ENCODE measurements around a stretch of chr17.

DNA sequence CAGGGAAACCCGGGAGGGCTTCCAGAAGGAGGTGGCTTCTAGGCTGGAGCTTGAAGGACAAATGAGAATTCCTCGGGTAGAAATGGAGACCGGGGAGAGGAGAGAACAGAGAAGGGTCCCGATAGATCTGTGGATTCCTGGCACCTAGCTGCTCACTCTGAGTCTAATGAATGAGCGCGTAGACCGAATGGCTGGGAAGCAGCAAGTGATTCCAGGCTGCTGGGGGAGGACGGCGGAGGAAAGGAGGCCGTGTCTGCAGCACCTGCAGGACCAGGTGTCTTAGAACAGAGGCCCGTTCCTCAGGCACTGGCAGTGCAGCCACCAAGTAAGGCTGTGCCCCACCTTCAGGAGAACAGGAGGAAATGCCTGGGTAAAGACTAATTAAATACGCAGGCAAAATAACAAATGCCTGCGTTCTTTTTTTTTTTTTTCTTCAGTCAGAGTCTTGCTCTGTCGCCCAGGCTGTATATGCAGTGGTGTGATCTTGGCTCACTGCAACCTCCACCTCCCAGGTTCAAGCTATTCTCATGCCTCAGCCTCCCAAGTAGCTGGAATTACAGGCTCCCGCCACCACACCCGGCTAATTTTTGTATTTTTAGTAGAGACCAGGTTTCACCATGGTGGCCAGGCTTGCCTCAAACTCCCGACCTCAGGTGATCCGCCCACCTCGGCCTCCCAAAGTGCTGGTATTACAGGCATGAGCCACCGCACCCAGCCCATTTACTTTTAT, 967 bp upstream of the SLC38A10 start:
- PRO-cap = unidirectional peak, minus-strand start at position 286 of the sequence

DNA sequence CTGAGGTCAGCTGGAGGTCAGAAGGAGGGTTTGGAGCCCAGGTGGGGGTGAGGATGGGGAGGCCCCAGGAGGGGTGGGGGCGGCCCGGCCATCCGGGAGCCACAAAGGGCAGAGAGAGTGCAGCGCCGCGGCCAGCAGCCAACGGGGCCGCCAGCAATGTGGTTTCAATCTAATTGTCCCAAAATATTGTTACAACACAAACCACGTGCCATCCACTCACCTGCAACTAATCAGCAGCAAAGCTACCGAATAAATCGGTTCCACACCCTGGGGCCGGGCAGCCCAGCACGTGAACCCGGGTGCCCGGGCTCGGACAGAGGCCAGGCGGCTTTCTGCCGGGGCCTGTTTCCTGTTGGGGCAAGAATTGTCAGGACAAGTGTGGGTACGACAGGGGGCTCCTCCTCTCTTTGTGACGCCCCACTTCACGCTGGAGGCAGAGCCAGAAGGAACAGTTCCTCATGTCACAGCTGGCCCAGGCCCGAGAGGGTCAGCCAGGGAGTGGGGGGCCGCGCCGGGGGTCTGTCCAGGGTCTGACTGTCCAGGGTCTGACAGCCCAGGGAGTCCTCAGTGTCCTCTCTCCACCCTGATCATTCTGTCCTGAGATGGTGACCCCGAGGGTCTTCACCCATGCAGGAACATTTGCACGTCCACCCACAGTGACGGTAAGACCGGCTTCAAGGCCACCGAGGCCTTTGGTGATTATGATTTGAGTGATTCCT, 28.5 kb upstream of the SLC38A10 start:
- PRO-cap = no peak

DNA sequence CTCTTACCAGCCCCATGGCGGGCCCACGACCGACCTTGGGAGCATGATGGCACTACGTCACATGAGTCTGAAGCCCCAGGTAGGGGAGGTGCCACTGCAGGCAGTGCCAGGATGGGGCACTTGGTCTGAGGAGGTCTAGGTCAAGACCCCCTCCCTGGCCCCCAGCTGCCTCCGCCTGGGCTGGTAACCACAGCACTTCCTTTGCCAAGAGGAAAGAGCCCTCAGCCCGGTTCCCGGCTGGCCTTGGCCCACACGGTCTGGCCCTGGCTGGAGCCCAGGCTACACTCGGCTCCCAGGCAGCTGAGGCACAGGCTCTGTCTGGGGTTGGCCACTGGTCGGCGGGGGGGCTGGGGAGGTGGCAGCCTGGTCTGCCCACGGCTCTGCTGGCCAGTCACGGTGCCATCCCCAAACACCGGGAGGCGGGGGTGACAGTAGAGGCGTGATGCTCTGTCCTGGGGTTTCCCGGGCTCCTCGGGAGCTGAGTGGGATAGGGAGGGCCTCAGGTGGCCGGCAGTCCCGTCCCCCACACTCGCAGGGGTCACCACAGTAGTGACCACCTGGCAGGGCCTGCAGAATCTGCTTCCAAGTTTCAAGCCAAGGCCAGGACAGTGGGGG, 25.9 kb downstream of the BAHCC1 start:
- PRO-cap = no peak

DNA sequence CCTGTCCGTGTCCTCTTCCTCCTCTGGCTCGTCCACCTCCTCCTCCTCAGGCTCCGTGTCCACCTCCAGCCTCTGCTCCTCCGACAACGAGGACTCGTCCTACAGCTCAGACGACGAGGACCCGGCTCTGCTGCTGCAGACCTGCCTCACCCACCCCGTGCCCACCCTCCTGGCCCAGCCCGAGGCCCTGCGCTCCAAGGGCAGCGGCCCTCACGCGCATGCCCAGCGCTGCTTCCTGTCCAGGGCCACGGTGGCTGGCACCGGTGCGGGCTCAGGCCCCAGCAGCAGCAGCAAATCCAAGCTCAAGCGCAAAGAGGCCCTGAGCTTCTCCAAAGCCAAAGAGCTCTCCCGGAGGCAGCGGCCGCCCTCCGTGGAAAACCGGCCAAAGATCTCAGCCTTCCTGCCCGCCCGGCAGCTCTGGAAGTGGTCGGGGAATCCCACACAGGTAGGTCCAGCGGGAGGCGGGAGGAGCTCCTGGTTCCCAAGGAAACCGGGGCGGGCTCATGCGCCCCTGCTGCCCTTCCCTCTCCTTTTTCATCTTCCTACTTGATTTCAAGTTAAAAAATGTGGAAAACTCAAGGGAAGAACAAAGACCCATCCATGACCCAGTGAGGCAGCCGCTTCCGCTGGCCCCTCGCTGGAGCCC, 50.9 kb downstream of the ACTG1 start:
- PRO-cap = no peak

GRCh38 chr17:81494844-81495549, 17.6 kb downstream of the ACTG1 start:
- PRO-cap = no peak

GRCh38 chr17:81509966-81510861, 2.4 kb downstream of the ACTG1 start:
- PRO-cap = no peak

- PRO-cap = no peak
Observed at GRCh38 chr17:81511838-81512402, 679 bp downstream of the ACTG1 start.

GRCh38 chr17:81519254-81520033, 6.8 kb upstream of the ACTG1 start:
- PRO-cap = bidirectional peak, plus-strand start at chr17:81519669, minus-strand start at chr17:81519579

GRCh38 chr17:81537064-81537772, 9.0 kb downstream of the FSCN2 start:
- PRO-cap = no peak

DNA sequence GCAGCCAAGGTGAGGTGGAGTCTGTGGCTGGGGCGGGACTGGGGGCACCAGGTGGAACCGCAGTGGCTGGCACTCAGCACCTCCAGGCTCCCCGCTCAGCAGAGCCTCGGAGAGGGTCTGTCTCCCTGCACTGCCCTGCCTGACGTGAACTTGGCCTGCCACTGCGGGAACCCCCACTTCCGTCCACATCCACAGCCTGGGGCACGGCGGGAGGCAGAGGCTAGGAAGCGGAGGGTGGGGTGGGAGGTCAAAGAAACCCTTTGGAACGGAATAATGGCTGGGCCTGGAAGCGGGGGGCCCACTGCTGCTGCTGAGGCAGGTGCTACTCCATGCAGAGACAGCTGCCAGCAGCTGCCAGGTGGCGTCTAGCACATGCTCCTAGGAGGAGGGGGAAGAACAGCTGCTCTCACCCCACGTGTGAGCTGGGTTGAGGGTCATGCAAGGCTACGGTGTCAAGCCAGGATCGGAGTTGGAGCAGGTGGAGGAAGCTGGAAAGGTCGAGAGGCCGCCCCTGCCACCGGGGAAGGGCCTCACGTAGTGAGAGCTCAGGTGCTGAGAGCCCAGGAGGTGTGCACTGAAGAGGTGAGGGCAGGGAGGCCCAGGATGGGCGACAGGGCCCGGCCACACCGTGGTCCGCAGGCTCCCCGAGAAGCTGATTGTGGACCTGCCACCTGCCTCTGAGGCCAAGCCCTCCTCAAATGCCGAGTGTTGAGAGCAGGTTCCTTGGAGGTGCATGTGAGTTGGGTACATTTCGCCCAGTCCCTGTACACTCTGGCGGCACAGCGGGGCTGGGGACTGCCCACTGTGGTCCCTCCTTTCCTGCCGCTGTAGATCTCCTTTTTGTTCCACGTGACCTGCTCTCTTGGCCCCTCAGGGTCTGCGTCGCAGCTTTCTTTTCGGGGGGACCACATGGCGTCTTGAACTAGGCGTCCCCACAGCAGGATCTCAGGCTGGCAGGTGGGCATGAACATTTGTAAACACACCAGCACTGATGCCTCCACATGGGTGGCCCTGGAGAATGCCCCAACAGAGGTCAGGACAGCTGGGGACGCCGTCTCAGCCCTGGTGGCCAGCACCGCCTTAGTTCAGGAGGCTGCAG, 9.9 kb downstream of the FSCN2 start:
- PRO-cap = no peak

GRCh38 chr17:81539643-81540284, 11.6 kb downstream of the FSCN2 start:
- PRO-cap = no peak

DNA sequence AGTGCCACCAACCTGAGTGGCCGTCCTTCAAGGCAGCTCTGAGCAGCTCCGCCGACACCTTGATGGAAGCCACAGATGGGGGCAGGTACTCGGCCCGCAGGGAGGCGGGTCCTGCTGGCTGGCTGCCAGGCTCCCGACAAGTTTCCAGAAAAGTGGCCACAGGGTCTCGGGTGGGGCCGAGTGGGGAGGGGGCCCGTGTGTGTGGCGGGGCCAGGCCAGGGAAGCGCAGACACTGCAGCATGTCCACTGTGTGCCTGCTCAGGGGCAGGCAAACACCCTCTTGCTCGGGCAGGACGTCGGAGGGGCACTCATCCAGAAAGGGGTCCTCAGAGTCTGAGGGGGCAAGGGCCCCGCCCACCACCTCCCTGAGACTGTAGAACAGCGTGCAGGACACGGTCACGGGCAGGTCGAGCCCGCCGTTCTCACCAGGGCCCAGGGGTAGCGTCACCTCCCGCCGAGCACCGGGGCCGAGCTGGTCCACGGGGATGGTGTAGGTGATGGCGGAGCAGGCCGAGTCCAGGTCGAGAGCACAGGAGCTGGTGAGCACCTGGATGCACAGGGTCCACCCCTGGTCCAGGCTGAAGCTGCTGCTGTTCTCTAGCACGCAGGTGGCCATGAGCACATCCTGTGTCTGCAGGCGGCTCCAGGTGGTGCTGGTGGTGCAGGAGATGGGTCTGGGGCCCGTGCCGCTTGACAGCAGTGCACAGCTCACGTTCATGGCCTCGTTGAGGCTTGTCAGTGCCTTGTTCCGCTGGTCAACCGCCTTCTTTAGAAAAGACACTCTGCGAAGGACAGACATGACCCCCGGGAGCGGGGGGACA, 5.0 kb downstream of the FAAP100 start:
- PRO-cap = no peak

GRCh38 chr17:81551339-81551904, 731 bp downstream of the FAAP100 start:
- PRO-cap = no peak

GRCh38 chr17:81577299-81578106, 25.4 kb upstream of the FAAP100 start:
- PRO-cap = no peak

GRCh38 chr17:81651554-81652219, 4.7 kb downstream of the PDE6G start:
- PRO-cap = no peak

GRCh38 chr17:81714115-81714388, 2.0 kb downstream of the SLC25A10 start:
- PRO-cap = no peak

DNA sequence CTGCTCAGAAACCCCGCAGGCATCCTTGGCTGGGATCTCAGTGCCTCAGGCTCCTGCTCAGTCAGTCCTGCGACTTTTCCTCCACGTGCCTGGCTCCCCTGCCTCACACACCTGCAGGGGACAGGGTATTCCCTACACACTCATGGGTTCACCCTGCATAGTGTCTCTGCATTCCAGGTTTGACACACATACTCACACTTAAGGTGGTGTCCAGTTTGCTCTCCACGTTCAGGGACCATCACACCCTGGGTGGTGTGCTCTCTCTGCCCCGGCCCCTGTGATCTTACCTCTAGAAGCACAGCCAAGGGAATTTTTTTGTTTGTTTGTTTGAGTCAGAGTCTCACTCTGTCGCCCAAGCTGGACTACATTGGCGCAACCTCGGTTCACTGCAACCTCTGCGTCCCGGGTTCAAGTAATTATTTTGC, 997 bp upstream of the PPP1R27 start:
- PRO-cap = no peak

DNA sequence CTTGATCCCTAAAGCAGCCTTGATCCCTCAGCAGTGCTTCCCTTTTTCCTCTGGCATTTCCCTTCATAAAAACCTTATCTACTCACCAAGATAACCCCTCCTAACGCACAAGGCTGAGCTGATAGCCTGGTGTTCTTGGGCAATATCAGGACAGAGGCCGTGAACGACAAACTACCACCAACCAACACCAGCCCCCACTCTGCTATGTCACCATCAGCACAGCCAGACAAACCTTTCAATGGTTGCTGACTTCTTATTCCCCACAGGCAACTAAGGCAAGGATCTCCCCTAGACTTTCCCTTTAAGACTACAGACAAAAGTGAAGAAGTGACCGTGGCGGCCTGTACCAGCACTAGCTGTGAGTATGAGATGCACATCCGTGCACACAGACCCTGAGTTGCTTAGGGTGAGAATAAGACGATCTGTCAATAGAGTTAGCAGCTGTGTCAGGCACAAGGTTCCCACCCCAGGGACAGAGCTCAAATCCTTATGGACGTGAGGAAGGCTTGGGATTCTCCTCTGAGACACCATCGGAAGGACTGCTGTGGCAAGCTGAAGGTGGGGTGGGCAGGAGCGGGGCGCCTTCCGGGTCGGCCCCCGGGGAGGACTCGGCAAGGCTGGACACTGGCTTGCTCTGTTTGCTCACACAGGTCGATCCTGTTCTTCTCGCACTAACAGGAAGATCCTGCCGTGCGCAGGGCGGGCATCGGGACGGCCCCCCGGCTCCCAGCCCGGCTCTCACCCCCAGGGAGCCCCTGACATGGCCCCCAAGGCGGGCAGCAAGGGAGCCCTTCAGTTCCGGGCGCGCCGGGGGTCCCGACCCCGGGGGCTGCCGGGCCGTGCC, 693 bp downstream of the P4HB start:
- PRO-cap = no peak

- PRO-cap = bidirectional peak, plus-strand start at chr17:81861115, minus-strand start at chr17:81860958; bidirectional peak, plus-strand start at chr17:81861319, minus-strand start at chr17:81861318; bidirectional peak, plus-strand start at chr17:81861393, minus-strand start at chr17:81861430; bidirectional peak, plus-strand start at chr17:81861543, minus-strand start at chr17:81861493
Observed at GRCh38 chr17:81860777-81861631, 669 bp upstream of the P4HB start.

DNA sequence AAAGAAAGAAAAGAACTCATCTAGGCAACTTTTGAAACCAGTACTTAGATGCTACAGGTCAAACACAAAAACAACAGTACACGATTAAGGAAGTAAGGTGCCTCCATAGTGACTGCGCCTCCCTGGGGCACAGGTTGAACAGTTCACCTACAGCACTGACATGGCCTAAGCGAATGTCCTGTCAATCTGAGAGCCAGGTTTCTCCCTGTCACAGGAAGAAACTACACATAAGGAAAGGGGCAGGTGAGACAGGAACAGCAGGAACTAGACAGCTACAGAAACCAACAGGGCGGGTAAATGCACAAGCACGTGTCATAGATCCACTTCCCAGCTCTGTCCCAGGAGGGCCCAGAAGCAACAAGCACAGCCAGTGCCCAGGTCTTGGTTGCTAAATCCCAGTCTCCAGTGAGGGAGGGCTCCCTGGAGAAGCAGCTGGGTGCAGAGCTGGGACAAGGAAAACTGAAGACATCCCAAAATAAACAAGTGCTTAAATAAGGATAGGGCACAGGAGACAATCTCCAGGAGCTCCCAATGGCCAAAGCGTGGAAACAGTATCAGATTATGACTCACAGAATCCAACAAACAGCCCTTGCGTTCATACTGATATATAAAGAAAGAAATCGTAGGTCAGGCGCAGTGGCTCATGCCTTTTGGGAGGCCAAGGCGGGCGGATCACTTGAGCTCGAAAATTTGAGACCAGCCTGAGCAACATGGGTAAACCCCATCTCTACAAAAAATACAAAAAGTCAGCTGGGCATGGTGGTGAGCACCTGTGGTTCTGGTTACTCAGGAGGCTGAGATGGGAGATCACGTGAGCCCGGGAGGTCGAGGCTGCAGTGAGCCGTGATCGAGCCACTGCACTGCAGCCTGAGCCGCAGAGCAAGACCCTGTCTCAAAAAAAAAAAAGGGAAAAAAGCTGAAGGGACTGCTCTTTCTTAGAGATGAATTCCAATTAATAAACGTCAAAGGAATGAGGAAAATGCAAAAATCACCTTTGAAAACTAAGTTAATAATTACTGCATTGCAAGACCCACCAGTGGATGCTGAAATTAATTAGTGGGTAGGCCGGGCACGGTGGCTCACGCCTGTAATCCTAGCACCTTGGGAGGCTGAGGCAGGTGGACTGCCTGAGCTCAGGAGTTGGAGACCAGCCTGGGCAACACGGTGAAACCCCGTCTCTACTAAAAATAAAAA, 8.4 kb upstream of the ARHGDIA start:
- PRO-cap = no peak

Data from sternocleidomastoid (tissue), 1 donor.